CMK (cell line): Measurements from ENCODE around the gene YWHAG.

DNA sequence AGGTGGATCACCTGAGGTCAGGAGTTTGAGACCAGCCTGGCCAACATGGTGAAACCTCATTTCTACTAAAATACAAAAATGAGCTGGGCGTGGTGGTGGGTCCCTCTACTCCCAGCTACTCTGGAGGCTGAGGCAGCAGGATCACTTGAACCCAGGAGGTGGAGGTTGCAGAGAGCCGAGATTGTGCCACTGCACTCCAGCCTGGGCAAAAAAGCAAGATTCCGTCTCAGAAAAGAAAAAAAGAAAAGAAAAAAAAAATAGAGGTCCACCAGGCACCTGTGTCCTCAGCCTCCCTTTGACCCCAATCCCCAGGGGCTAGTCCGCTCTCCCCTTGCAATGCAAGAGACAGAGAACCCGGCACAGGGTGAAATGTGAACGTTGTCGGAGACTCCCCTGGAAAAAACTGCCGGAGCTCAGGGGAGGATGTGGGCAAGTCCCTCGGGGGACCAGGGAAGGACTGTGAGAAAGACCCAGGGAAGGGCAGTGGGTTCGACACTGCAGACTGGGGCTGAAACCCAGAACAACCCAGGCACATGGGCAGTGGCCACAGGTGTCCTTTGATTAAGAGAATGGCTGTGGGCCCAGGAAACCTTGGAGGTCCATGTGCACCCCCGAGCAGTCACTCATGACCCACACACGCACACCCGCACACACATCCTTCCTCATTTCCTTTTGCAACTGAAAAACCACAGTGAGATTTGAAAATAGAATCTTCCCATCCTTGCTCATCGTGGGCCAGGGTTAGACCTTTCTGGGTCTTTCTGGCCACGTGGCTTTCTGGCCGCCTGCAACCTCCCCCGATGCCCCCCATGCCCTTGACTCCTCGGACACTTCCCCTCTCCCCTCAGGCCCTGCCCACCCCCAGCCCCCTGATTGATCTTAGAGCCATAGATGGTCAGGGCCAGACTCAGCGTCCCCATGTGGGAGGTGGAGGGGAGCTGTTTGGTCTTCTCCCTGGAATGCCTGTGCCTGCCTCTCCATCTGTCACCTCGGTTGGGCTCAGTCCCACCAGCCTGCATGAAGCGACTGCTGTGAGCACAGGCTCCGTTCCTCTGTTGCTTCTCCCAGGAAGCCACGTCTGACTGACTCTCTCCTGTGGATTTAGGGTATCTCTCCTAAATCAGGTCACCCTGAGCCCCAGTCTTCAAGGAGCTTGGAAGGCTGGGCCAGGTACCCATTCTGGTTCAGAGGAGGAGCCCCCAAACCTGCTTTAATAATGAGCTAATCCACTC lies 7.8 kb downstream of the LAT2 start:
- RRBS, result no CpG with 5 or more reads among the region's 23 CpGs

- RRBS, result 11% methylated on average over 3 of the region's 6 CpGs
Measured at GRCh38 chr7:74284930-74285244, 4.3 kb upstream of the CLIP2 start.

- RRBS, result no CpG with 5 or more reads among the region's 21 CpGs
Measured at GRCh38 chr7:74502353-74503099, 48.8 kb downstream of the GTF2IRD1 start.

- RRBS, result 80% methylated on average over 6 of the region's 16 CpGs
Measured at GRCh38 chr7:74515278-74515707, 61.6 kb downstream of the GTF2IRD1 start.

- RRBS, result no CpG with 5 or more reads among the region's 12 CpGs
Measured at GRCh38 chr7:74649816-74650436, 7.6 kb upstream of the GTF2I start.

- RRBS, result no CpG with 5 or more reads among the region's 6 CpGs
Measured at GRCh38 chr7:74724494-74724960, 49.3 kb upstream of the NCF1 start.

DNA sequence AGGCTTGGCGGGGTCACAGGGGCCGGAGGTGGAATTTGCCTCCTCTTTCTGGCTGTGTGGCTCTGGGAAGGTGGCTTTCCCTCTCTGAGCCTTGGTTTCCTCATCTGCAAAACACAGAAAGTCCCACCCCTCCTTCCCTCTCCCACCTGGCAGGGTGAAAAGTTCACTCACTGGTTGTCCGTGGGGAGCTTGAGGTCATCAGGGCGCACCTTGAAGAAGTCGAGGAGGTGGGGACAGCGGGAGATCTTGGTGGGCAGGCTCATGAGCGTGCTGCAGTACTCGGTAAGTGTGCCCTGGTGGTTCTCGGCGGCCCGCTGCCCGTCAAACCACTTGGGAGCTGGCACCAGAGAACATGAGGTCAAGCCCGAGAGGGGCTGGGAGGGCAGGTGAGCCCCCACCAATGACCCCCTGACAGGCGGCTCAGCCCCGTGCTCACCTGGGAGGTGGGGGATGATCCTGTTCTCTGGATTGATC lies 74.0 kb downstream of the GTF2IRD2B start:
- RRBS, result no CpG with 5 or more reads among the region's 15 CpGs

DNA sequence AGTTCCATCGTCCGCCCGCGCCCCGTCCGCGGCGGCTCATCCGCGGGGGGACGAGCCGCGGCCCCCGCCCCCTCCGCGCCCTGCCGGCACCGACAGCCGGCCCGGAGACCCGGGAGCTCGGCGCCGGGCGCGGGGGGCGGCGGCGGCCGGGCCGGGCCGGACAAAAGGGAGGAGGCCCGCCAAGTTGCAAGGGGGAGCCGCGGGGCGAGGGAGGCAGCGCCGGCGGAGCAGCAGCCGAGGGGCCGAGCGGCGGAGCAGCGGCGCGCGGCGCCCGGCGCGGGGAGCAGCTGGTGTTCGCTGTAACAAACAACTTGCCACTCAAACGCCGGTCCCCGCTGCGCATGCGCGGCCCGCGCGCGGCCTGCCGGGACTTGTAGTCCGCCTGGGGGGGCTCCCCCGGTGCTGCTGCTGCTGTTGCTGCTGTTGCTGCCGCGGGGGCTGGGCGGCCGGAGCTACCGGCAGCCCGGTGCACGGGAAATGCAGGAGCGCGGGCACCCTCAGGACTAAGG lies 43.1 kb upstream of the SPDYE13 start:
- RRBS, result no CpG with 5 or more reads among the region's 74 CpGs

GRCh38 chr7:75409911-75410632 lies 14.6 kb downstream of the TRIM73 start:
- RRBS, result under 1% methylated on average over 2 of the region's 53 CpGs

DNA sequence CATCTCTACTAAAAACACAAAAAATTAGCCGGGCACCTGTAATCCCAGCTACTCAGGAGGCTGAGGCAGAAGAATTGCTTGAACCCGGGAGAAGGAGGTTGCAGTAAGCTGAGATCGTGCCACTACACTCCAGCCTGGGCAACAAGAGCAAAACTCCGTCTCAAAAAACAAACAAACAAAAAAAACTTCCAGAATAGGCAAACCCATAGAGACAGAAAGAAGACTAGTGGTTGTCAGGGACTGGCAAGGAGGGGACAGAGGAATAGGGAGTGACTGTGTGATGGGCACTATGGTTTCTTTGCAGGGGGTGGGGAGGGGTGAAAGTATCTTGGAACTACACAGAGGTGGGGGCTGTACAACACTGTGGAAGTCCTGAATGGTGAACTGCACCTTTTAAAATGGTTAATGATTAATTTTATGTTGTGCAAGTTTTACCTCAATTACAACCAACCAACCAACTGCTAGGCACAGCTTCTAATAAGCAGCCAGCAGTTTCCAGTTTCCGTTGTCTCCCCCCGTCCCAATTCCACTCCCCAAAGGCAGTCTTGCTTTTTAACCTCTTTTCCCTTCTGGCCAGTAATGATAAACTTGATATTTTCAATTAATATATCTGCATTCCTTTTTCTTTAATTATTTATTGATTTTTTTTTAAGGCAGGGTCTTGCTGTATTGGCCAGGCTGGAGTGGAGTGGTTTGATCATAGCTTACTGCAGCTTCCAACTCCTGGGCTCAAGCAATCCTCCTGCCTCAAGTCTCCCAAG lies 46.9 kb downstream of the HIP1 start:
- RRBS, result no CpG with 5 or more reads among the region's 6 CpGs

- RRBS, result no CpG with 5 or more reads among the region's 5 CpGs
Measured at GRCh38 chr7:75711364-75712074, 27.2 kb downstream of the HIP1 start.

DNA sequence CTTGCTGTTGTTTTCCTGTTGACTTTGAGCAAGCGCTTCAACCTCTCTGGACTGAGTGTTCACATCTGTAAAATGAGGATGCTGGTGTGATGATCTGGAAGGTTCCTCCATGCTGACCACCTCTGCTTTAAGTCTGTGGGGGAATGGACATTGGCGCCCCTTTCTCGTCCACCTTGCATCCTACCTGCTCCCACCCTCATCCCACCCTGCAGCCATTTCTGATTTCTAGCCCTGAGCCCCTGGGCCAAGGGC lies 15.4 kb upstream of the POR start:
- RRBS, result no CpG with 5 or more reads among the region's 3 CpGs

DNA sequence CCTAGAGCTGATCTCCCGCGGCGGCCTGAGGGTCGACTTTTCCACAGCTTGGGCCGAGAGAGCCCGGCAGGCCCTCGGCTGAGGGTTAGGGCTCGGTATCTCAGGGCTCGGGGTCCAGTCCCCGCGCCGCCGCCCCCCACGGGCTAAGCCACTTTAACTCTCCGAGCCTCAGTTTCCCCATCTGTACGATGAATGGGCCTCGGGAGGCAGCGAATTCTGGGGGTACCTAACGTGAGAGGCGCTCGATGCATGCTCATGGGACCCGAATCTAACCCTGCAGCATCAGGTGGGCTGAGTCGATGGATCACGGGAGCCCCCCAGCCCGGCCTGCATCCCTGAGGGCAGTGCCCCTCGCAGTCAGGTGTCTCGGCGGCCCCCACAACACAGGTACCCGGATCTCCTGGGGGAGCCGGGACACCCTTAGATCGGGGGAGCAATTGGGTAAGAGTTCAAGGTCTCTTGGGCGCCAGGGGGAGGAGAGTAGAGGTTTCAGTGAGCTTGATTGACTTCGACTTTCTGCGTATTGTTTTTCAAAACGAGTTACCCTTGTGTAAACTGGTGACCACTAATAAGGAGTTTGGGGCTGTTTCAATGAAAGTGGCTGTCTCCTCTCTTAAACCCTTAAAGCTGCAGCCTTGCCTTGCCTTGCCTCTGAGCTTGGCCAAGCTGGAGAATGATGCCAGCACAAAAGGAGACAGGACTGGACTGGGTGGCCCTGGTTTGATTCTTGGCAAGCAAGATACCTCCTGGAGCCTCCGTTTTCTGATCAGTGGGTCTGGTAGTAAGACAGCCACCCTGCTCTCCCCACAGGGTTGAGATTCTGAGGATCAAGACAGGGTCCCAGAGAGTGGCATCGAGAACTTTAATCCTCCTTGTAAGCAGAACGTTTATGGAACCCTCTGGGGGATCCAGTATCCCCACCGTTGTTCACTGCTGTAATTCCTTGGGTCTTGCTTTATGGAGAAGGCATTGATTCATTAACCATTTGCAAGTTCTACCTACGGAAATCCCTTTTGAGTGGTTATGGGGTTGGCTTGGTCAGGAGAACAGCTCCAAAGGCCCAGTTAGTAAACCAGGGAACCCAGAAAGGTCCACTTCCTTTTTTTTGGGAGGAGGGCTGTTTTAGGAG lies 790 bp downstream of the POR start:
- RRBS, result 2% methylated on average over 8 of the region's 40 CpGs

DNA sequence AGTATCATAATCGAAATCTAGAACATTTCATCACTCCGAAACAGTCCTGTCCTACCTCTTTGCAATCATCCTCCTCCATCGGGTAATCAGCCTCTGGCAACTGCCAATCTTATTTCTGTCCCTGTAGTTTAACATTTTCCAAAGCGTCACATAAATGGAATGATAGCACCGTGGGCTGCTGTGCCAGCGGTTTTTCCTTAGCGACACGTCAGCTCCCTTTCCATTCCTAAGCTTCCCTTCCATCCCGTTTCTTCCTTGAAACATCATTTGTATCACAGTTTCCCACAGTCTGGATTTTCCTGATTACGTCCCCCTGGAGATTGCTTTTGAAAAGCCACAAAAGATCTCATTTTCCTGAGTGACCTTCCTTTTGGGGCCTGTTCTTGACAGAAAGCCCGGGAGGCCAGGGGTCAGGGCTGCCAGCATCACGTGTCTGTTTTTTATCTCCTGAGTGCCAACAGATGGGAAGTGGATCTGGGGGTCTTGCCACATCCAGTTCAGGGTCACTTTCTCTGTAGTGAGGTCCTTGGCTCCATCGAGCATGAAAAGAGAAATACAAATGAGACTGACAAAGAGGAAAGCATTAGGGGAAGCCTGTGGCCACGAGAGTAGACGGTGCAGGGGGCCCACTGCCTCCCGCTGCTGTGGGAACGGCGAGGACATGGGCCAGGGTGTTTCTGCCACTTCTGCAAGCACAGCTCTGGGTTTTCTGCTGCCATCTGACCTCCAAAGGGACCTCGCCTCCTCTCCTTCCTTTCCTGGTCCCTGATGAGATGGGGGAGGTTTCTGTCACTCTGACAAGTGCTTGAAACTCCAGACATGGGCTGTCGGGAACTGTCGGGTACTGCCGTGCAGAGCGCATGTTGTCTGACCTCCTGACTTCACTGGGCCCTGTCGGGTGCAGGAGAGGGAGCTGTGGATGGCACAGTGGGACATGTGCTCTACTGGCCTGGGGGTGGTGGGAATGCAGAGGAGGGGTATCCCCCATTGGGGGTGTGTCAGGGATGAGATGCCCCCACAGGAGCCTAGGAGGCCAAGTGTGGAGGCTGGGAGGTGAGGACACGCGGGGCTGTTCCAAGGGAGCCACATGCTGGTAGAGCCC lies 31.4 kb downstream of the TMEM120A start:
- RRBS, result no CpG with 5 or more reads among the region's 26 CpGs

- RRBS, result no CpG with 5 or more reads among the region's 39 CpGs
Measured at GRCh38 chr7:75984750-75985380, 9.5 kb downstream of the TMEM120A start.

- RRBS, result no CpG with 5 or more reads among the region's 54 CpGs
Measured at GRCh38 chr7:76234783-76235613, 33.3 kb downstream of the SRRM3 start.

- RRBS, result 1% methylated on average over 22 of the region's 54 CpGs
Measured at GRCh38 chr7:76318153-76319341, 16.1 kb downstream of the HSPB1 start.

DNA sequence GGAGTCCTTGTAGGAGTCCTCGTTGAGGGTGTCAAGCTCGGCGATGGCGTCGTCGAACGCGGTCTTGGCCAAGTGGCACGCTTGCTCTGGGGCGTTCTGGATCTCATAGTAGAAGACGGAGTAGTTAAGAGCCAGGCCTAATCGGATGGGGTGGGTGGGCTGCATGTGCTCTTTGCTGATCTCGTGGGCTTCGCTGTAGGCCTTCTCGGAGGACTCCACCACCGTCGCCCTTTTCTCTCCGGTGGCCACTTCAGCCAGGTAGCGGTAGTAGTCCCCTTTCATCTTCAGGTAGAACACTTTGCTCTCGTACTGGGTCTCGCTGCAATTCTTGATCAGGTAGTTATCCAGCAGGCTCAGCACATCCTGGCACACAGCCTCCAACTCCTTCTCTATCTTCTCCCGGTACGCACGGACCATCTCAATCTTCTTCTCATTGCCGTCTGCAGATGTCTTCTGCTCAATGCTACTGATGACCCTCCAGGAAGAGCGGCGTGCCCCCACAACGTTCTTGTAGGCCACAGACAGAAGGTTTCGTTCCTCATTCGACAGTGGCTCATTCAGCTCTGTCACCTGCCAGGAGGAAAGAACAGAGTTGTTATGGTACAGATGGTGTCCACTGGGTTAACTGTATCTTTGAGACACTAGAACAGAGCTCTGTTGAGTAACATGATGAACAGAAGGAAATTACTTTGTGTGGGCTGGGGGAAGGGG lies 27.3 kb downstream of the HSPB1 start:
- RRBS, result no CpG with 5 or more reads among the region's 30 CpGs

- RRBS, result no CpG with 5 or more reads among the region's 10 CpGs
Measured at GRCh38 chr7:76351216-76351910, 7.4 kb downstream of the YWHAG start.

GRCh38 chr7:76358574-76359207 lies at the start of gene YWHAG:
YWHAG (minus strand) TSS chr7:76358991.
- RRBS, result 1% methylated on average over 32 of the region's 71 CpGs